Lower leg skin (tissue), 2 donors: ENCODE measurements around a stretch of chr2.

DNA sequence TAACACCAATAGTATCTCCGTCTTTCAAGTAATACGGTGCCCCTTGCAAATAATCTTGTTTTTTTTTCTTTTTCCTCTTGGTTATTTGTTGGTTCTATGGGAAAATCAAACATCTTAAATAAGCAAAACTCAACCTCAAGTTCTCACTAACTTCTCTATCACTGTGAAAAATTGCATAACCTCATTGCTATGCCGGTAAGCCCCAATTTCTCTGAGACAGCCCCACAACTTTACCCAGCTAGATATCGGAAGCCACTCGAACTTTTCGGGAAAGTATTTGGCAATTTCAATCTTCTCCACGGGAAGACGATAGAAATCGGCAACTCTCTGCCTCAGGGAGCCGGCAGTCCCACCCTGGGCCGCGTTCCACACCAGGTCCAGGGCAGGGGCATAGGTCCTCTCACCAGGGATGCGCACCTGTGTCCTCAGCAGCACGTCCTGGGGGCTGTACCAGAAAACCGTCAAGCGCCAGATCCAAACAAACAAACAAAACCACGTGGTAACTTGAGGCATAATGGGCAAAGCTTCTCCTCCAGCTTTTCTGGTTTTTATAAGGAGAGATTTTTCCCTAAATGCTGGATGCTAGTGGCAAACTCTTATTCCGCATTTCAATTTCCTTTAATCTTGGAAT lies 80.9 kb downstream of the USP40 start:
- PRO-cap: no peak
- RAMPAGE, long total RNA, 2 experiments: no peak in any of the 2 experiments

DNA sequence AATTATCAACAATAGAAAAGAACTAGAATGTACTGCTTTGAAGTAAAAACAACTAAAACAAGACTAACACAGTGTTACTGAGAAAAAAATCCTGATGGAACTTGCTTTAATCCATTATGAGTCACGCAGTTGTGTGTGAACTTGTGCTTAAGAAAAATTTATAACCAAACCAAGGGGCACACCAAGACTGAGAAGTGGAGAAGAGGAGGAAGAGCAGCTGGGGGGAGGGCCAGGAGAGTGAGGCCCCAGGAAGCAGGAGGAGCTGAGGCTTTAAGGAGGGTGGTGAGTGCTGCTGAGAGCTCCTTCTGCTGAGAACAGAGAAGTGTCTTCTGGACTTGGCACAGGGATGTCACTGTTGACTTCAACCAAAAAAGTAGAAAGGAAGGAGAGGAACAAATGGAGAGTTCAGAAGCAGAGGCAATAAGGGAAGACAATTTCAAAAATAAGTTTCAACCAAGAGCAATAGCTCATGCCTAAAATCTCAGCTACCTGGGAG lies 9.1 kb downstream of the USP40 start:
- PRO-cap: no peak
- RAMPAGE, long total RNA, 2 experiments: no peak in any of the 2 experiments

DNA sequence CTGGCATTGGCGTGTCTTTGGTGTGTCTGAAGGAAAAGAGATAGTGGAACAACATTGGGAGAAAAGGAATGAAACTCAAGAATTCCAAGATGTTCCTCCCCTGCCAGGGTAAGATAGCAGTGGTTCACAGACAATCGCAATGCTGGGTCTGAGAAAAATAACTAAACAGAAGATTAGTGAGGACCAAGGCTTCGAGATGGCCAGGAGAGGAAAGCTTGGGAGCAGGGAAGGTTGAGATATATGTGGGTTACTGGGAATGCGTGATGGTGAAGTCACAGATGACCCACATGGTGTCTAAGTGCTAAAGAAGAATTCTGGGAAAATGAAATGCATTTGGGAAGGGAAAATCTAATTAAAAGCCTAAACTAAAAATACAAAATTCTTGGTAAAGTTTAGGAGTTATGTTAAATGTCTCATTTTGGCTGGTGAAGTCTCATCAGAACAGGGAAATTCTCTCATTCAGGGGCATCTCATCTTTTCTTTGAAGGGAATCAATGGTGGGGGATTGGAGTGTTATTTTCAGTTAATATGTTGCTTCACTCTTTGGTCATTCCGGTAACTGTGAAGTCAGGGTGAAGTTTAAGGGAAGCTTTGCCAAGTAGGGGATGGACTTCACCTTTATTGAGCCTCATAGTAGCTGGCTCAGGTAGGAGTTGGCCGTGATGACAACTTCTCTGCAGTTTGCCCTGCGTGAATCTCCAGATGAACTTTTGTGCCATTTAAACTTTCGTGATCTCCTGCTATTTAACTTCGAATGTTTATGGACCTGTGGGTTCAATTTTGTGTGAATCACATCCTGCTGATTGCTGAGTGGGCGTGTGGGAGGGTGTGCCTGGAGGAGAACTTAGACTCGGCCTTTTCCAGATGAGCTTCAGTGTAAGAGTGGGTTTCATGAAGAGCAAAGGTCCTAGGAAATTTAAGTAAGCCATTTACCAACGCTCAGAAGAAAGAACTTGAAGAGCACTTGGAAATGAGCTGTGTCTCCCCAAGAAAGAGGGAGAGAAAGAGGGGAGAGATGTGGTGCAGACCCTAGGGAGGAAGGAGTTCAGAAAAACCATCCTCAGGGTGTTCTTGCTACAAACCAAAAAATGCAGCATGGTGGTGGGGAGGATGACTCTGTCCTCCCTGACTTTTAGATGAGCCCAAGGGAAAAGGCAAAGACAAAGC lies 4.0 kb downstream of the UGT1A1 start:
- PRO-cap: no peak
- RAMPAGE, long total RNA, 2 experiments: no peak in any of the 2 experiments

GRCh38 chr2:233976684-233977487 lies 59.7 kb downstream of the TRPM8 start:
- PRO-cap: no peak
- RAMPAGE, long total RNA, 2 experiments: no peak in any of the 2 experiments

DNA sequence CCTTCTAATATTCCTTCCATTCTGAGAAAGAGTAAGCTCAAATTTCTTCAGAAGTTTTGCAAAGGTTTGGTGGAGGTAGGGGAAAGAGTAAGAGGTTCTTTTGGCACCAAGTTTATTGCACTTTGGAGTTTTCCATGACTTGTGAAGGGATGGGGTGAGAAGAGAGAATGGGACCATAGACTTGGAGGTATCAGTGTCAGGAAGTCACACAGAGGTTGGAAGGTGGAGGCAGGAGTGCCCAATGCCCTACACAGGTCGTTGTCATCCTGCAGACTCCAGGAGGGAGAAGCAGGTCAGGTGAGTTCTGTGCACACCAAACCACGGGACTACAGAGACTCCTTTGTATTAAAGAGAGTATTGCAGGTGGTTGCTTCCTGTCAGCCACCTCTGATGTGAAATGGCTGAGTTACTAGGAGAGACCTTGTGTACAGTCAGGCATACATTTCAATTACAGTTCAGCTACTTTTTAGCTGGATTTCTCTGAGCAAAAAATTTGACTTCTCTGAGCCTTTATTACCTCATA lies 51.5 kb downstream of the SPP2 start:
- PRO-cap: no peak
- RAMPAGE, long total RNA, 2 experiments: no peak in any of the 2 experiments

GRCh38 chr2:234203102-234203444 lies 152.6 kb downstream of the SPP2 start:
- PRO-cap: no peak
- RAMPAGE, long total RNA, 2 experiments: no peak in any of the 2 experiments

GRCh38 chr2:234203445-234203737 lies 152.9 kb downstream of the SPP2 start:
- PRO-cap: no peak
- RAMPAGE, long total RNA, 2 experiments: no peak in any of the 2 experiments

DNA sequence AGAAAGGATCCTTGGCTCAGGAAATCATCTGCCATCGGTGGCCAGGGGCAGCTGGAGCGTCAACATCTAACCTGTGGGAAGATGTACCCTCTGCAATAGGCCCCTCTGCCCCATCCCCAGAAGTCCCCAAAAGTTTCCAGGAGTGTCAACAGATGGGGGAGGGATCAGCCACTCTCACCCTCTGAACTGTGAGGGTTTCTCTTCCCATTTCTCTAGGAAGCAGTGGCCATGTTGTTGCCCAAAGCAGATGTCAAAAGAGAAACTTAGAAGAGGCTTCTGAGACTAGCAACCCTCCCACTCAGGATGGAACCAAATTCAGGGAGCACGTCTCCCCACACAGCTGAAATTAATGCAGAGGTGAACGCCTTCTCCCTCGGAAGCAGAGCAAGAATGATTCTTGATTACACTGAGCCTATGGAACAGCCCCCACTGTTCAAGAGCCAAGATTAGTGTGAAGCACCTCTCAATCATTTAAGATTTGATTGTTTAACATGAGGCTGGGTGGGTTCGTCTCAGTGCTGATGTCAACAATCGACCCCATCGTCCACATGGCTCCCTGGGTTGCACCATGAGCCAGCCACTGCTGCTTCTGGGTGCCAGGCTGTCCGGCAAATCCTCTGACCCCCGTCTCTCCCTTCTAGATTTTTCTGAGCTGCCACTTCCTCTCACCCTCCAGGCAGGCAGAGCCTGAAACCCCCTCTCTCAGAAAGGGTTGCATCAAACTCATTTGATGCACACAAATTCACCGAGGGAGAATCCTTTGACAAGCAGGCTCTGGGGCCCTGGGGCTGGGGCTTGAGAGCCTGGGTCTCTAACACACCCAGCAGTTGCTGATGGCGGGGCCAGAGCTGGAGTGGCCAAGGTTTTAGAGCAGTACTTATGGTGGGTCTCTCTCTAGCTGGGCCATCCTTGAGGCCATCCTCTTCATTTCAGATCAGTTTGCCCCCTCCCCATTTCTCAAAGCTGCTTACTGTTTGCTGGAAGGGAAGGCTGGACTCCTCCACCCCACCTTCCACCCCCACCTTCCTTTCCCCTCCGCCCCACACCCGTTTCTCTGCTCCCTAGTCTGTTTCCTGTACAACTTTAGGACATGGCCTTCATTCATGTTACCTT lies 69.9 kb downstream of the ARL4C start:
- PRO-cap: no peak
- RAMPAGE, long total RNA, 2 experiments: no peak in any of the 2 experiments

- PRO-cap: unidirectional peak, plus-strand start at chr2:234438169
- RAMPAGE, long total RNA, 2 experiments: no peak in any of the 2 experiments
These were observed 58.9 kb downstream of the ARL4C start for GRCh38 chr2:234437377-234438894.

- PRO-cap: no peak
- RAMPAGE, long total RNA, 2 experiments: no peak in any of the 2 experiments
These were observed 43.6 kb downstream of the ARL4C start for GRCh38 chr2:234453281-234453744.

DNA sequence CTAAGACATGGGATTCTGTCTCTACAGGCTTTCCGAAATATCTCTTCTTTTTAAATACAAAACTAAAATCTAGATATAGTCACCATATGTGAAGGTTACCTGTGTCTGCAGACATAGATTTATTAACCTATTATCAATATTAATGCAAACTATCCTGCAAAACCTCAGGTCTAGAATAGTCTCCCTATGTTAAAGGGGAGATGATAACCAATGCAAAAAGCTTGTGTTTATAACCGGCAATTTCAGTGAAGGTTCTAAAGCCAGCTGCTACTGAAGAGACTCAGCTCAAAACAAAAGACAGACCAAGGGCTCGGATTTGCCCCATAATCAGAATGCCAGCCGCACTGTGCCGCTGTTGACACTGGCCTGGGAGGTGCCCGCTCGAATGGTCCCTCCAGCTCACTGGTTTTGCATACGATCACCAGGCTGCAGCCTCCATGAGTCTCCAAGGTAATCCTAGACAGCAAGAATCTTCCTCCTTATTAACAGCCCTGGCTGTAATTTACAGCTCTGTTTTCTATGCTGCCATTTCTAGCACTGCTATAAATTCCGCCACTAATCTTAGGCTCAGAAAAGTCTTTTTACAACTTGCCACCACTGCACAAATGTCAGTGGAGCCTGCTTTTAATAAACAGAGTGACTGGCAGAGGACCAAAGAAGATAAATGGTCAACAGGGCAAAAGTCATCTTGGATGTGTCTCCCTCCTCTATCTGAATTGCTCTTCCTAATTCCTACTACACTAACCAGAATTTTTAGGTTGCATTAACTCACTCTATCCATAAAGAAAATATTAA lies 155.8 kb upstream of the SH3BP4 start:
- PRO-cap: no peak
- RAMPAGE, long total RNA, 2 experiments: no peak in any of the 2 experiments

- PRO-cap: no peak
- RAMPAGE, long total RNA, 2 experiments: no peak in any of the 2 experiments
These were observed 88.4 kb upstream of the SH3BP4 start for GRCh38 chr2:234863322-234863892.

- PRO-cap: no peak
- RAMPAGE, long total RNA, 2 experiments: no peak in any of the 2 experiments
These were observed 37.3 kb downstream of the SH3BP4 start for GRCh38 chr2:234988859-234989790.

DNA sequence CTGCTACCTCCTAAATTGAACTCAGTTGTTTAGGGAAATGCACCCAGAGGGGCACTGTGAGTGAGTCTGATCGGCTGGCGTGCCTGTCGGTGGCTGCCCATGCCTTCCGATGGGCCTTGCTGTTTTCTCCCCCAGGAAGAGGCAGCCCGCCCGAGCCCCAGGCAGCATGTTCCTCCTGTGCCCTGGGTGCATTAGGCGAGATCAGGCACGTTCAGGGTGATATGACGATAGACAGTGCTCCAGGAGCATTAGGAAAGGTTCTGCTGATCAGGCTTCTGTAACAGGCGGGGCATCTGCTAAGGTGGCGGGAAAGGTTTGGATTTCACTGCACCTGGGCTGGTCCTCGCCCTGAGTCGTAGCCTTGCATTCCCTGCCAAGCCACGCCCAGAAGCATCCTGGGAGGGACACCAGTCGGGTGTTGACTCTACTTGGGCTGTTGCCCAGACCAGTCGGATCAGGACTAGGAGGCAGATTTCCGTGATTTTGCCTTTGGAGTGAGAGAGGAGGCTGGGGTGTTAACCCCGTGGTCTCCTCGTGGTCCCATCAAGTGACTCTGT lies 75.0 kb downstream of the SH3BP4 start:
- PRO-cap: bidirectional peak, plus-strand start at position 427 of the sequence, minus-strand start at position 193 of the sequence
- RAMPAGE, long total RNA, 2 experiments: no peak in any of the 2 experiments

DNA sequence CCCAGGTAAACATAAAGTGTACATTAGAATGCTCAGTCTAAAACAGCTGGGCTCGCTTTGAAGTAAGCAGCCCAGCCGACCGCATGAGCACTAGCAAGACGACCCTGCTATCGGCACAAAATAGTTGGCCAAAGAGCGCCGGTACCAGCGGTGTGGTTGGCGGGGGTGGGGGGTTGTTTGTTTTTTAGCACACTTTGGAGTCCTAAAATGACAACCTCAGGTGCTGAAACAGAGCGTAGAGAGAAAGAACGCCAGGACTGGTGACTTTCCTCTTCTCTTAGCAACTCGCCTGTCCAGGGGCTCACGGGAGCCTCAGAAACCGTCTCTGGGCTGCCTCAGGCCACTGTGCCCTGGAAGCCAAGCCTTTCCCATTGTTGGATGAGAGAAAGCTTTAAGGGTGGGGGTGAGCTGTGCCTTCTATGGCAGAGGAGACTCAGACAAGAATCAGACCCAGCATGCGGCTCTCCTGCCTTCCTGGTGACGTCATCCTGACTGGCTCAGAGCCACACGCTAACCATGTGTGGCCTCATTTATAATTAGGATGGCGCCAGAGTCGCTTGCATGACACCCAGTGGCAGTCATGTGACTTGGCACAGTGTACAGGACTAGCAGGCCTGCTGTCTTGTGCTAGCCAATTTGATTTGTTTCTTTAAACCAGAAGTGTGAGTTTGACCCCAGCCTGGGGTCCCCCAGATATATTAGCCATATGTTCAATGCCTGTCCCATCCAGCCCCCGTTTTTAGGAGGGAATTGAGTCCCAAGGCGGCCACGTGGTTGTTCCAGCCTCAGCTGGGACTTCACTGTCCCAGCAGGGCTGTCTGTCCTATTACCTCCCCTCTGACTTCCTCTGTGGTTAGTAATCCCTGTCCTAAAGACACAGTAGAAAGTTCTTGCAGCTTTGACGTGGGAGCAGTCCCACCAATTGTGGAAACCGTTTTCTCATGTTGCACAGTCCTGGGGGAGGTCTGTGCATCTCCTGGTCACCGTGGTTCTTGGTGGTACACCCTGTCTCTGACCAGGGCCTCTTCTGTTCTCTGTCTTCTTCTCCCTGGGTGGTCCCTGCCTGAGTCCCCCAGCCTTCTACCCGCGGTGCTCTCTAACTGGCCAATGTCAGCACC lies 99.2 kb downstream of the SH3BP4 start:
- PRO-cap: unidirectional peak, minus-strand start at position 485 of the sequence; bidirectional peak, plus-strand start at position 944 of the sequence, minus-strand start at position 849 of the sequence
- RAMPAGE, long total RNA, 2 experiments: no peak in any of the 2 experiments

DNA sequence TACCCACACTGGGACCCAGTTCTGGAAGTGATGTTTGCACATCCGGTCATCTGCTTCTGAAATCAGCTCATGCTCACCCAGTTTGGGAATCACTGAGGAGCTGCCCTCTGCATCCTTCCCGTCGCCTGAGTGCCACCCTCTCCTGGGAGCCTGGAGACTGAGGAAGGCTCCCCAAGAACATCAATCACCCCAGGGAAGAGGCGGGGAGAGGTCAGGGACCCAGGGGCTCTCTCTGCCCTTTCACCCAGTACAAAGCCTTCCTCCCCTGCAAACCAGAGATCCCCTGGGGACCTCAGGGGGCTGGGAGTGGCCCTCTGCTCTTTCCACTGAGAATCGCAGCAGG lies 150.5 kb upstream of the AGAP1 start:
- PRO-cap: no peak
- RAMPAGE, long total RNA, 2 experiments: no peak in any of the 2 experiments

DNA sequence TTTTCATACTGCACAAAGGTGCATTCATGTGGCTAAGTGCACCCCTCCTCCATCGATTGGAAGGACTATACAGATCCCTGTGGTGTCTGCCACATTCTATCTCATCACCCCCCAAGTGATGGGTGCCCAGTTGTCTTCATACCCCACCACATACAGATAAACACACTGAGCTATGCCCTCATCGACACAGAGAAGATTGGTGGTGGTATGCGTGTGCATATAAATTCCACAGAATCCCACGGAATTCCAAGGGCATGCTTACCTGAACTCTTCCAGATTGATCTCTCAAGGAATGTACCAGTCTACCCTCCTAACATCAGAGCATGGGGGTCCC lies 107.5 kb upstream of the AGAP1 start:
- PRO-cap: no peak
- RAMPAGE, long total RNA, 2 experiments: no peak in any of the 2 experiments

DNA sequence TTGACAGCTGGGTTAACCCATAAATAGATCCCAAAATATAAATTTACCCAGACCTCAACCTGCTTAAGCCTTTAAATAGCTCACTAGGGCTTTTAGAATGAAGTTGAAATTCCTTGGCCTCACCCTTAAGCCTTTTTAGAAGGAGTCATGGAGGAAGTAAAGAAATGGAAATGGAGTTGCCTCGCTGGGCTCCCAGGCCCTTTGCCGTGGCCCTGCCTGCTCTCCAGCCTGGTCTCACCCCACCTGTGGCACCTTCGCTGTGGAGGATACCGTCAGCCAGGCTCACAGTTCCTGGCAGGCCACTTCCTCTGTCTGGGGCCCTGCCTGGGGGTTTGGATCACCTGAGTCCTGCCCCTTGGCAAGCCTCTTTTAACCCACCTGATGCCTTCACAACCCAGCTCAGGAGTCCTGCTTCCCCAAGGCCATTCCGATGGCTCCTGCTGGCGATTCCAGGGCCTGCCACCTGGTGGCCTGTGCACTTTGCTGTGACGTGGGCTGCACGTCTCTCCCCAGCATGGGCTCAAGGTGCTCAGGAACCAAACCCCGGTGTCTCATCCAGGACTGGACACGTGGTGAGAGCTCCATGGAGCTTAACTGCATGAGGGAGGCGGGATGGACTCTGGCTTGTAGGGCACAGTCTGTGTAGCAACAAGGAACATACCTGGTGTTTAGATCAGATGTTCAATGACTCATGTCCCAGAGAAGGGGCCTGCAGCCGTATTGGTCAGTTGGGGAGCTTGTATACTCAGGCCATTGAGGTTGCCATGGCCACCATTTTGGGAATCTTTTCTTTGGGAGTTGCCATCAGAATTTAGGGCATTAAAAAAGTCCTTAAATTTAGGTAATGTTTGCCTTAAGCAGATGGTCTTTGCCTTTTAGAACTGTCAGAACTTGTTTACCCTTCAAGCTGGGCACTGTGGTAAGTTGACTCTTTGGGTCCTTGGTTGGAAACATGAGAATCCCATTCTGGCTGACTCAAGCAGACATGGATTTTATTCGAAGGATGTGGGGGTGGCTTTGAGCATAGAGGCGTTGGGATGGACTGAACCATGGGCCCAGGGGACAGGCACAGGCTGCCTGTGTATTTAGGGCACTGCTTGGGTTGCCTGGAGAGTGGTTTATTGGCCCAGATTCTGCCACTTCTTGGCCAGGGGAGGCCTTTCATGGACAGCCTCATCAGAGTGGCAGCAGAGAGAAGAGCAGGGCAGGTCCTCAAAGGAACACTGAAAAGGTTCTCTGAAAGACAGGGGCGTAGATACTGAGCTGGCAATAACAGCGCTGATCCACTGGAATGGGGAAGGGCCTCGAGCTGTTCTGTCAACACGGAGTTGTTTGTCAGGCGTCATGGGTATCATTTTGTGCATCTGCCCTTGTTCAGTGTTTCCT lies 20.9 kb downstream of the AGAP1 start:
- PRO-cap: no peak
- RAMPAGE, long total RNA, 2 experiments: no peak in any of the 2 experiments

DNA sequence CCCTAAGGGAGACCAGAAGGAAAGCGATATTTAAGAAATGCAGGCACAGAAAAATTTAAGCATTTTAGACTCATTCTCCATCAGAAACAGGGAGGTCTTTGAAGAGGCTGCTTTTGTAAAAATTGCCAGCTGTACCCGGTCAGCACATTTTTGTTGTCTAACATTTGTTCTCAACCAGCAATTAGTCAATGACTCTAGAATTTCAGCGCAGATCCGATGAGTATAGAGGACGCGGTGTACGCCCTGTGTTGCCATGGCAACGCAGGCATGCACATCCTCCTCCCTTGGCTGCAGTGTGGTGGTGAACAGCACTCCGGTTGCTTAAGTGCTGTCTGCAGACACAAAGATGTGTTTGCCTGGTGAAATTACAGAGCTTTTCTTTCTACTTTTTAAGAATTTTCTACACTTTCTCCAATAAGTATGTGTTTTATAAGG lies 111.8 kb downstream of the AGAP1 start:
- PRO-cap: bidirectional peak, plus-strand start at position 311 of the sequence, minus-strand start at position 190 of the sequence
- RAMPAGE, long total RNA, 2 experiments: no peak in any of the 2 experiments

DNA sequence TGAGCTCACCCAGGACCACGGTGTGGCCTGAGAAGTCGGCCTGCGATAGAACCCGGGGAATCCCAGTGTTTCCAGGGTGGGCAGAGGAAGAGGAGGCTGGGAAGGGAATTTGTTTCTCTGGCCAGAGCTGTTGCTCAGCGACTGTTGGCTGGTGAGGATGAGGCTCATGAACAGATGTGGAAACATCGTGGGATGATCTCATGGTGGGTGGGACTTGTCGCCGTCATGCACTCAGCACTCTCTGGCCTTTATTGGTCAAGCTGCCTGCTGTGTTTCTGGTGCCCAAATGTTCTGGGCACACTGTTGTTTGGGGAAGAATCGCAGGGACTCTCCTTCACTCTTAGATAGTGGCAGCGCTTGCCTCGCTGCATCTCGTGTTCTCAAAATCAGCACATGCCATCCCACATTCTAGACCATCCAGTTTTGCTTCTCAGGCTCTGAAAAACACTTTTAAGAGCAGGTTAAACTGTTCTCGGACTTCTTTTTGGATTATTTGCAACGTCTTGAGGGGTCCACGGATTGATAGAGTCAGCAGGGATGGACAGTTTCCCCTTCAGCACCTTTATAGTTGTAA lies 145.6 kb downstream of the AGAP1 start:
- PRO-cap: bidirectional peak, plus-strand start at position 303 of the sequence, minus-strand start at position 150 of the sequence
- RAMPAGE, long total RNA, 2 experiments: no peak in any of the 2 experiments